Airway epithelial cell (primary cell): ENCODE results near the genes BICRA, LMTK3, FAM83E and CA11.

DNA sequence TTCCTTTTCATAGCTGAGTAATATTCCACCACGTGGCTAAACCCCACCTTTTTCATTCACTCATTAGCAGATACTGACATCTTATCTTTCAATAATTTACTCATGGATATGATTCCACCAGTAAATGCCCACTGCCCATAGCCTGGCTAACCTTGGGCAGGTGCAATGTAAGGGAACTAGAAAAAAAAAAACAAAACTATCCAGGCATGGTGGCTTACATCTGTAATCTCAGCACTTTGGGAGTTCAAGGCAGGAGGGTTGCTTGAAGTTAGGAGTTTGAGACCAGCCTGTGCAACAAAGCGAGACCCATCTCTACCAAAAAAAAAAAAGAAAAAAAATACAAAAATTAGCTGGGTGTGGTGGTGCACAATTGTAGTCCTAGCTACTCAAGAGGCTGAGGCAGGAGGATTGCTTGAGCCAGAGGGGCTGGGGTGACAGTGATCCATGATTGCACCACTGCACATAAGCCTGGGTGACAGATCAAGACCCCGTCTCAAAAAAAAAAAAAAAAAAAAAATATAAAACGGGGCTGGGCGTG lies 7.1 kb downstream of the C5AR1 start:
- RAMPAGE, long total RNA, result no peak

DNA sequence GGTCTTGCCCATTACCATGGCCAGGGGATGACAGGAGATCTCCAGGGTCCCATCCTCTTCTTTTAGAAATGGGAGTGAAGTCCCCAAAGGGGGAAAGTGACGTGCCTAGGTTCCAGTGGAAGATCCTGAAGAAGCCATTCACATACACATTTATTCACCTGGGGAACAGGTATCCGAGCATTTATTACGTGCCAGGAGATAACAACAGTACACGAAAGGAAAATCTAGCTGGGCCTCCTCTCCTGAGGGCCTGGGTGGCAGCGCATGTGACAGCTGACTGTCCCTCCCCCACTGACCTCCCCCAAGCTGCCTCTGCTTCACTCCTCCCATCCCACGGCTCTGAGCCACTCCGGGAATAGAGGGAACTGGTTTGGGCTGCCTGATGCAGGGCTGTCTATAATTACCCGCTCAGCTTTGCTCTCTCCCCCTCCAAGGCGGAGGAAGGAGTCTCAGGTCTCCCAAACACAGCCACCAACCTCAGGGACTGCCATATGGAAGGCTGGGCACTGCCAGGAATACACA lies 8.0 kb downstream of the NAPA start:
- RAMPAGE, long total RNA, result no peak

- RAMPAGE, long total RNA, result no peak
These were observed 10.2 kb upstream of the BICRA start for GRCh38 chr19:47598389-47599389.

DNA sequence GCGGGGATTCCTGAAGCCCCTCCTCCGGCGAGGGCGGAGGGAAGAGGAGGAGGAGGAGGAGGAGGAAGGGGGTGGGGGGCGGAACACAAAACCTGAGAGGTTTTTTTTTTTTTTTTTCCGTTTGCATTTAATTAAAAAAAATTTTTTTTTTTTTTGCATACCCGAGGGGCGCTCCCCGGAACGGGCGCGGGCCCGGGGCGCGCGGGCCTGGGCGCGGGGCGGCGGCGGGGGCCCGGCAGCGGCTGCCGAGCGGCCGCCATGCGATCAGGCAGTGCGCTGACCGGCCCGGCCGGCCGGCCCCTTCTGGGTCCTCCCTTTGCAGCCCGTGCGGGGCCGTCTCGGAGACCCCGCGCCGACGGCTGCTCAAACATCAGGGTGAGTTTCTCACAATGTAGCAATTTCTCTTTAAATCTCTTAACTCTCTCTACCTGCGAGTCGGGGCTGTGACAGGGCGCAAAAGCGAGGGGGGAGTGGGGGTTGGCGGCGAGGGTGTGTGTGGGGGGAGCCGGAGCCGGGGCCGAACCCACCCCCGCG lies at the start of gene BICRA:
TSS of gene BICRA (plus strand) at position 341 of the 534 bp plus-strand sequence.
- RAMPAGE, long total RNA, result start-site peak on the plus strand centred at position 346 of the sequence, 20 bp wide, 37 and 15 reads in 2 replicates

DNA sequence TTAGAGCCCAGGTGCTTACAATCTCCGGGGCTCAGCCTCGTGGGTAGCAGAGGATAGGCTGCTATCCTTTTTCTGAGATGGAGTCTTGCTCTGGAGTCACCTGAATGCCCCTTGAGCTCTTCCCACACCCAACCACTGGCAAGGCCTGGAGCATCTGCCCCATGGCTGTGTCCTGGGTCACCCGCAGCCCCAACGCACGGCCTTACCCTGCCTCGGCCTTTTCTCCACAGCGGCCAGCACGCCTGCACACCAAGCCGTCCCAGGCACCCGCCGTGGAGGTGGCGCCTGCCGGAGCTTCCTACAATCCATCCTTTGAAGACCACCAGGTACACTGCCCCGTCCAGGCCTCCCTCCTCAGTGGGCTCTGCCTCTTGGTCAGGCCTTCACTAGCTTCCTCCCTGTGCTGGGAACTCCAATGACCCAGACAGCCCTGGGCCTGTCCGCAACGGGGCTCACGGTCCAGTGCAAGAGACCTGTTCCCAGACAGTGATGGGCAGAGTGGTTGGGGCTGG lies 7.0 kb downstream of the NOP53 start:
- RAMPAGE, long total RNA, result no peak

- RAMPAGE, long total RNA, result no peak
These were observed 11.3 kb downstream of the SELENOW start for GRCh38 chr19:47789818-47790134.

- RAMPAGE, long total RNA, result no peak
These were observed 6.2 kb downstream of the TPRX2 start for GRCh38 chr19:47865188-47865670.

GRCh38 chr19:48161358-48161735 lies 8.8 kb downstream of the LIG1 start:
- RAMPAGE, long total RNA, result no peak

DNA sequence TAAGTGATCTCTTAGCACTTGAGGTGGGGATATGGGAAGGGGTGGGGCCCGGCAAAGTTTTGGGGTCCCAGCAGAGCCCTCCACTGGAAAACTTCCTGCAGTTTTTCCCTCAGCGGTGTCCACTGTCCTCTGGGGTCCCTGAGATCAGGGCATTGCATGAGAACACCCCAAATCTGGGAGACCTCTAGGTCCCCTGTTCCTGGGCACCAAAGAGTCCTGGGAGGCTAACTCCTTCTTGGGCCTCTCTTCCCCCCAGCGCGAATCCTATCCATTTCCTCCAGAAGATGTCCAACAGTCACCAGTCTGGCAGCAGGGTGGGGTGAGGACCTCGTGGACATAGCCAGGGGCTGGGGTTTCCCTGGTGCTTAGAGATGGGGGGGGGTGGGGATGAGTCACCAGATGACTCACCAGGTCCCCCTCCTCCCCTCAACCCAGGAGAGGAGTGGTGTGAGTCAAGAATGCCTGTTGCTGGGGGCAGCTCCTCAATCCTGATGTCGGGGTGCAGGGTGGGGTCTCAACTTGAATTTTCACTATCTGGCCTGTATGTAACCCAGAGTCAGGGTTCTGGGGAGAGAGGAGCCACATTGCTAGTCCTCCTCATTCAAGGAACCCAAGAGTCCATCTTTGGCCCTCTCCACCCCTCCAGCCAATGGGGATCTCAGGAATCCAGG lies 518 bp downstream of the EMP3 start:
- RAMPAGE, long total RNA, result no peak

DNA sequence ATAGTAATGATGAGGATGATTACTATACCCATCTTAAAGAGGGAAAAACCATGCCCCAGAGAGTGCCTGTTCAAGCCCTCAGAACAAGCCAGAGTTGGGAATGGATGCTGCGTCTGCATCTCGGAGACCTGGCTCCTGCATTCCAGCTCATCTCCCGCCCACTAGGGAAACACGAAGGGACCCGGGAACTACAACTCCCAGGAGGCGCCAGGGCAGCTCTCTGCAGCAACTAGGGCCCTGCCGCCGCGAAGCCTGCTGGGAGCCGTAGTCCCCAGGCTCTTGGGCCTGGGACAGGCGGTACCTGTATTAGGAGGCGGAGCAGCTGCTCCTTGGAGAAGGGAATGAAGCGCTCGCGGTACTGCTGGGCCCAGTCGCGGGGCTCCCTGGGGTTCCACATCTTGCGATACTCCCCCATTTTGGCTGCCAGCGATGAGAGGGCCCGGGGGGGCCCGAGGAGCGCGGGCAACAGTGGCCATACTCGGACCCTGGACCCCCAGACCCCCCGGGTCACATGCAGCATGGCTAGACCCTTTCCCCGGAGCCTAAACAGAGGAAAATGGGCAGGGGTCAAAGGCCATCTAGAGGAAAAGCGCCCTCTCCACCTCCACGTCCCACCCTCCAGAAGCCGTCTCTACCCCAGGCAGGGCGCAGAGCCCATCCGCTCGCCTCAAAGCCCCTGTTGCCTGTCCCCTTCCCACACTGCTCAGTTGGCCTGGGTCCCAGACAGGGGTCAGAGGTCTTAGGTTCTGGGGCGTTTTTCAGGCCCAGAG lies 565 bp downstream of the TMEM143 start:
- RAMPAGE, long total RNA, result no peak

DNA sequence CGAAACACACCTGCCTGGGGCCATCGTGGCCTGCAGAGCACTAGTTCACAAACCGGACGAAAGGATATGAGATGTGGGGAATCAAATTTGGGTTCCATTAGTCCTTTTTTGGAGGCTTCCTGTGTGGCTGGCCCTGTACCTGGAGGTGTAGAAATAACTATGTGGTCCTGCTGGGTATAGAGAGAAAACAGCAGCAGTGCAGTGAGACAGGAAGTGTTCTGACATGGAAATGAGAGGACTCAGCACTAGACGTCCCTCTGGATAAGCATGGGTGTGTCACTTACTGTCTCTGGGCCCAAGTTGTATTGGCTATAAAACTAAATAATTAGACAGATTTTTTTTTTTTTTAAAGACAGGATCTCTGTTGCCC lies 12.3 kb downstream of the KDELR1 start:
- RAMPAGE, long total RNA, result no peak

DNA sequence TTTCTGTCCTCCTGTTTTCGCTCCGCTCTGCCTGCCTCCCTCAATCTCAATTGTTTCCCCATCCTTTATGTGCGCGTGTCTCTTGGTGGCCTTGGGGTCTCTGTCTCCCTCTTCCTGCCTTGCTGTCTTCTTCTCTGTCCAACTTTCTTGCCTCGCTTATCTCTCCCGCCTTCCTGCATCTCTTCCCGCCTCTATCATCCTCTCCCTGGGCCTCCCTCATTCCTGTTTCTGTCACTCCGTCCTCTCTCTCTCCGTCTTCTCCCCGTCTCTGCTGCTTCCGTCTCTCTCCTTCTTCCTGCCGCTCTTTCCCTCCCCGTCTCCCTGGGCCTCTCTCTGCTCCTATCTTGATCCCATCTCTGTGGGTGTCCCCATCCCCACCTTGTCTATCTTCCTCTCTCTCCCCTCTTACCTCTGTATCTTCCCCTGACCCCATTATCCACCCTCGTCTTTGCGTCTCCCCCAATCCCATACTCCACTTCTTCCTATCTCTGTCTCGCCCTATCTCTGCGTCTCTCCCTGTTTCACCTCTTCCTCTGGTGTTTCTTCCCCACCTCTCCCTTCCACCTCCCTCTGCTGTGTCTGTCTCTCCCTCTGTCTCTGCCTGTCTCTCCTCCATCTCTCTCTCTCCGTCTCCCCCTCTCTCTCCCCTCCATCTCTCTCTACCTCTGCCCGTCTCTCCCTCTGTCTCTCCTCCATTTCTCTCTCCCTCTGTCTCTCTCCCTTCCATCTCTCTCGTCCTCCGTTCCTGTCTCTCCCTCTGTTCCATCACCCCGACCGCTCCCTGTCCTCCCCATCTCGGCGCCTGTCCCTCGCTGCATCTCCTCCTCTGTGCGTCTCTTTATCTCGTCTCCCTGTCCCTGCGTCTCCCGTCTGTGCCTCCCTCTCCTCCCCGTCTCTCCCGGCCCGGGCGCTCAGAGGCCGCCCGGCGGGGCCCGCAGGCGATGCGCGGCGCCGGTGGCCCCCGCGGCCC lies 4.3 kb downstream of the GRIN2D start:
- RAMPAGE, long total RNA, result no peak

- RAMPAGE, long total RNA, result no peak
These were observed 5.0 kb downstream of the GRIN2D start for GRCh38 chr19:48398422-48398881.

GRCh38 chr19:48480537-48481494 lies 11.6 kb downstream of the CYTH2 start:
- RAMPAGE, long total RNA, result no peak

DNA sequence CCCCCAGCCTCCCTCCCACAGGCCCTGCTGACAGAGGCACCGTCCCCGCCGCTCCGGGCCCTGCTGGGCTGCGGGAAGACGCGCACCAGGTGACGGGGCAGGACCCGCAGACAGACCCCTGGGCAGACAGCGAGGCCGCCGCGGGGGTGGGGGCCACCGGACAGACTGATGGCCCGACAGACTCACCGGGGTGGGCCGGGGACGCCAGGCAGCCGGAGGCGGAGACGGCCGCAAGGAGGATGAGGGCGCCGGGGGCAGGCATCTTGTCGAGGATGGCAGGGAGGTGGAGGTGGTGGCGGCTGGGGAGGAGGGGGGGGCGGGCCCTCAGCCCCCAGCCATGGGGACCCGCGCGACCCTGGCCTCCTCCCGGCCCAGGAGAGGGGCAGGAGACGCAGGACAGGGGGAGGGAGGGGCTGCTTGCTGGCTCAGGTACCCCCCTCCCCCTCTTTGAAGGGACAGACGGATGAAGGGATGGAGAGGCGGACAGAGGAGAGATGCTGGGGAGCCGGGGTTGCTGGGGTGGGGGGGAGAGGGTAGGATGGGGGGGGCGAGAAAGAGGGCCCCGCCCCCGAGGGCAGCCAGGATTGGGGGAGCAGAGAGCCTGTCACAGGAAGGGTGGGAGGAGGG lies at the start of gene LMTK3:
TSS of gene LMTK3 (minus strand) at position 521 of the 627 bp plus-strand sequence.
- RAMPAGE, long total RNA, result no peak

DNA sequence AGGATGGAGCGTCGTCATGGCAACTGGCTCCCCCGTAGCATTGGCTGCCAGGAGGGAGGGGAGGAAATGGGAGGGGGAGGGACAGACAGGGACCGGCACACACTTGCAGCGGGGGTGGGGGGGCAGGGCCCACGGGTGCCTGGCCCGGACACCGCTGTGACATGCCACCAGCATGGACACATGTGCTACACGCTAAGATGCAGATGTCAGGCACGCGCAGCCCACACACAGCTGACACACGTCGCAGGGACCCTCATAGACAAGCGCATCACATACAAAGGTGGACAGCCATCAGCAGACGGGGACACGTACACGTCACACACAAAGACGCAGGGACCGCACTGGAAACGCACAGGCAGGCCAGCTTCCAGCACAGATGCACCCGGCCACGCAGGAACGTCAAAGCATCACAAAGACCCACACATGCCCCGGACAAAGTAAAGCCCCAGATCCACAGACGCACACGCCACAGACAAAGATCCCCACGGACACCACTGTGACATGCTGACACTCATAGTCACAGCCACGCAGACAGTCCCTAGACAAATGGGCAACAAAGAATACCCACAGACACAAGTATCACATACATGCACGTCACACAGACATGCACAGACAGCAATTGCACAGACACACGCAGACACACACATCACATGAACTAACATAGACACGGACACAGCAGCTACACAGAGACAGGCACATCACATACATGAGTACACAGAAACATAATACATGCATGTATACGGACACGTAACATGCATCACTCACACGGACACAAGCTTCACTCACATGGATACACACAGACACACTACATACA lies 514 bp upstream of the LMTK3 start:
- RAMPAGE, long total RNA, result no peak

DNA sequence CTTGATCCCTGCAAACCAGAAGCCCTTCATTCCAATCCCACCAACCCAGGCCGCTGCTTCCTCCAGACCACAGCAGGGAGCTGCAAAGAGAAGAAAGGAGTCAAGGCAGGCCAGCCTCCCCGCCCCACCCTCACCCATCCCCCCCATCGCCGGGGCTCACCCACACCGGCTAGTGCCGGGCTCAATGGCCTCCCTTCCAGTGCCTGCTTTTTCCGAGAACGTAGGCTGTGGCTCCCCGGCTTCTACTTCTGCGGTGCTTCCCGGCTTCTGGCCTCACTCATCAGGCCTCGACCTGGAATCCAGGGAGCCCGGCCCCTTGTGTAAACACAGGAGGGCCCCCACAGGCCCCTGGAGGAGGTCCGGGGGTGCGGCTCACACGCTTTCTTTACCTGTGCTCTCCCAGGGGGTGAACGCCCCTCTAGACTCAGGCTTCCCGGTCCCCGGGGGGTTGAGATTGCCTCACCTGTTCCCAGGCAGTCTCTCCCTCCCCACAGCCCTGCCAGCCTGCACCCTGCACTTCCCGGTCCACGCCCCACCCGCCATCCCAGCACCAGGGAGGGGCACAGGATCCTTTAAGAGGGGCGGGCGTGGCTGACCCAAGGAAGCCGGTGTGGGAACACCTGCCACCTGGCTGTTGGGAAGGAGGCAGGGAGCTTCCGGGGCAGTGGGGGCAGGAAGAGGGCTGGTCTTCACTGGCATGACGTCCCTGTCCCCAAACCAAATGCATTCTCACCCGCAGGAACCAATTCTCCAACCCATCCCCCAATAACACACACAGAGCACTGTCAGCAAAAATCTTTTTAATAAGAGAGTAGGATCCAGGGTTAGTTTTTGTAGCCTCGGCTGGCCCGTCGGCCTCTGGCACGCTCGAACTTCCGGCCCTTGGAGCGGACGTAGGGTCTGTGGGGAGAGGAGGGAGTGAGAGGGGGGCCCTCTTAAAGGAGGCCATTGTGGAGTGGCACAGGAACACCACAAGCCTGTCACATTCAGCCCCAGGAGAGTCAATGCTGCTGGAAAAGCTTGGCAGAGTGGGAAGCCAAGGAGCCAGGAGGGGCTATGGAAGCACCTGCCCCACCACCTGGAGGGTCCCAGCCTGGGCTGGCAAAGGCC lies at the start of gene FAM83E:
TSS of gene FAM83E (minus strand) at position 529 of the 1,110 bp plus-strand sequence.
- RAMPAGE, long total RNA, result no peak

DNA sequence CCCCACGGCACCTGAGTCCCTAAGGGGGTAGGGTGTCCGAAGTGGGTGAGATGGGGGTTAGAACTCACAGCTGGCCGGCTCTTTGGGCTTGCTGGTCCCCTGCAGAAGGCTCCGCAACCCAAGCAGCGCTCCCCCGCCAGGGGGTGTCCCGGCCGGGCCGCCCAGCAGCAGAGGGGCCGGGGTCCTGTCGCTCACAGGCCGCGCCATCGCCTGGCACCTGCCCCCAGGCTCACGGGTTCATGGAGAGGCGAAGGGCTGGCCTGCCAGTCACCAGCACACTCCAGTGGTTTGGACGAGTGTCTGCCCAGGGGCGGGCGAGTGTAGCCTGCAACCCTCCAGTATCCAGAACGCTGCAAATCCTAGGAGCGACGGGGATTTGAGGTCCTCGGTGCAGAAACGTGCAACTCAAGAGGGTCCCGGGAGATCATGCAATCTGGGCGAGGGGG lies 368 bp downstream of the DBP start:
- RAMPAGE, long total RNA, result no peak

DNA sequence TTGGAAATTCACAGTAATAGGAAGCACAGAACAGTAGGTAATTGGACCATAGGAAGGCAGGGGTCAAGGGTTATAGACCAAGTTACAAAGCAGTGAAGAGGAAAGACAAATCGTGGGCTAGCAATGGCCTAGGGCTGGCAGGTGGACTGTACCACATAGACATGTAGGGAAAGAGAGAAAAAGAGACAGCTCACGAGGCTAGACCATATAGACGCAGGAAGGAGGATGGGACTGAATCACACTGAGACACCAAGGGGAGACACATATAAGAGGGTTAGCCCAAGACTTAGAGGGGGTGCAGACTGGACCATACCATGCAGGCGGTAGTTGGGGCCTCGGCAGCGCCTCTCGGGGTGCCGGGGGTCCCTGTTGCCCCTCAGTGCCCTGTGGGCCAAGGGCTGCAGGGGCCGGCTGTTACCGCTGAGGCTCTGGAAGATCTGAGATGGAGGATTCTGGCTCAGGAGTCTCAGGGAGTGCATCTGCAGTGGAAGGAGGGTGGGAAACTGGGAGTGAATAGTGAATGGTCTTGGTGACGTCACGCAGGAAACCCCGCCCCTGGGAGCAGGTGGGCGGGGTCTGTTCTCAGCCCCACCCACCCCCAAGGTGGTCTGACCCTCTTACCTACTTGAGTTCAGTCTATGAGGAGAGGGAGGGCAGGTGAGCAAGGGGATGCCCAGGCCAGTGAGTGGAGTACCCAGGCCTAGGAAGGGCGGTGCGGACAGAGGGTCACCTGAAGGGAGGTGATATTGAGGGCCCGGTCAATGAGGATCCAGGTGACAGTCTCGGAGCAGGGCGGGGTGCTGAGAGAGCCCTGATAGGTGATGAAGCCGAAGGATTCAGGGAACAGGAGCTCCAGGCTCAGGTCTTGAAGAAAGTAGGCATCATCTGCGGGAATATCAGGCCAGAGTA lies 1.6 kb upstream of the DBP start:
- RAMPAGE, long total RNA, result no peak

DNA sequence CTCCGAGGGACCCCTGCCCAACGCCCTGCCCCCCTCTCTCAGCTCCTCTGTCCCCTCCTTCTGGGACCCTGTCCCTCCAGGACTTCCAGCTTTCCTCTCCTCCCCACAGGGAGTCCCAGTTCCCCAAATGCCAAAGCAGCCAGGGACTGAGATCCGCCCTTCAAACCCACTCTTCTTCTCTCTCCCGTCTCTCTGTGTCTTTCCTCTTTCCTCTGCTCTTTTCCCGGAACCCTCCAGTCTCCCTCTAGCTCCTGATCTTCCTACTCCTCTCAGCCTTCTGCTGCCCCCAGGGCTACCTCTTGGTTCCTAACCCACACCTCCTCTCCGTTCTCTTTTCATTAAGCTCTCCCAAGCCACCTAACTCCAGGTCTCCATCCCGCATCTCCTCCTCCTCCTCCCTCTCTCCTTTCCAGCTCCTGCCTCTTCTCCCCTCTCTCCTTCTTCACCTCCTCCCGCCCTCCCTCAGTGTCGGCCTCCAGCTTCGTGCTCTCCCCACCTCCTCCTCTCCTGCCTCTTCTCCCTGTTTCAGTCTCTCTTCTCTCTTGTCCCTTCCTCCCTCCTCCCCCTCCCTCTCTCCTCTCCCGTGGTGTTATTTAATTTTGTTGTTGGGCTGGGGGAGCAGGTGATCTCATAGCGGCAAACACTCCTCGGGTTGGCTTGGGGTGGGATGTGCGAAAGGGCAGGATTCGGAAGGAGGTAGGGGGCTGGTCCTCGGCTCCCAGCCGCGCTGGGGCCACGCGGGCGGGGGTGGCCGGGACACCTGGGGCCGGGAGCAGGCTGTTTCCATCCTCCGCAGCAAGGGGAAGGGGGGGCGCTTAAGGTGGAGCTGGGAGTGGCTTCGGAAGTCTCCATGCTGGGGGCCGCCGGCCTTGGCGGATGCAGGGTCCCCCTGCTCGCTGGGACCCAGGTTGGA lies at the start of gene CA11:
TSS of gene CA11 (minus strand) at position 544 of the 913 bp plus-strand sequence.
- RAMPAGE, long total RNA, result start-site peak on the minus strand centred at position 480 of the sequence, 182 bp wide, 37 and 27 reads in 2 replicates; start-site peak on the minus strand centred at position 757 of the sequence, 9 bp wide, 46 and 23 reads in 2 replicates